ENCODE measurements around the gene SOX30.

- PRO-cap, result no peak
These were observed 25.4 kb downstream of the CYFIP2 start for GRCh38 chr5:157291275-157291817.

DNA sequence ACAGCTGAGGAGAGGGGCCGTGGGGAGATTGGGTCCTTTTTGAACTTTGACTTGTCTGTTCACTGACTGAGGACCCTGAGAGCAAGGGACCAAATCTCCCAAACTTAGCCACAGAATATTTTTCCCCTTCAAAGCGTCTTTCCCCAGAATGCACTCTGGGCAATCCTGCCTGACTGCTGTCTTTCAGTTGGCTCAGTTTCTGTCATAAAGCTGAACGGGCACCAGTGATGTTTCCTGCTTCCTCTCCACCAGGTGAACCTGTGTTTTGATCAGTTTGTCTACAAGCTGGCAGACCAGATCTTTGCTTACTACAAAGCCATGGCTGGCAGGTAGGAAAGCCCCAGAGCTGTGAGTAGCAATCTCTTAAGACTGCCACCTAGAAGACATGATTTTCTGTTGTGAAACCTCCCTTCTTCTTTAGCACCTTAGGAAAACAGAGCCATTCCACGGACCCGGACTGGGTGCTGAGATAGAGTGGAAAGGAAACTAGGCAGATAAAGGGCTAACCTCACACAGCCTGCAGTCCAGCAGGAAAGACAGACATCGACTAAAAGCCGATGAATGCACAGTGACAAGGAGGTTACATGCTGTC lies 17.7 kb downstream of the FNDC9 start:
- PRO-cap, result no peak

GRCh38 chr5:157390264-157391340 lies 45.1 kb upstream of the FNDC9 start:
- PRO-cap, result no peak

- PRO-cap, result no peak
These were observed 18.2 kb downstream of the NIPAL4 start for GRCh38 chr5:157478019-157478892.

- PRO-cap, result no peak
These were observed 19.7 kb downstream of the NIPAL4 start for GRCh38 chr5:157479624-157480164.

DNA sequence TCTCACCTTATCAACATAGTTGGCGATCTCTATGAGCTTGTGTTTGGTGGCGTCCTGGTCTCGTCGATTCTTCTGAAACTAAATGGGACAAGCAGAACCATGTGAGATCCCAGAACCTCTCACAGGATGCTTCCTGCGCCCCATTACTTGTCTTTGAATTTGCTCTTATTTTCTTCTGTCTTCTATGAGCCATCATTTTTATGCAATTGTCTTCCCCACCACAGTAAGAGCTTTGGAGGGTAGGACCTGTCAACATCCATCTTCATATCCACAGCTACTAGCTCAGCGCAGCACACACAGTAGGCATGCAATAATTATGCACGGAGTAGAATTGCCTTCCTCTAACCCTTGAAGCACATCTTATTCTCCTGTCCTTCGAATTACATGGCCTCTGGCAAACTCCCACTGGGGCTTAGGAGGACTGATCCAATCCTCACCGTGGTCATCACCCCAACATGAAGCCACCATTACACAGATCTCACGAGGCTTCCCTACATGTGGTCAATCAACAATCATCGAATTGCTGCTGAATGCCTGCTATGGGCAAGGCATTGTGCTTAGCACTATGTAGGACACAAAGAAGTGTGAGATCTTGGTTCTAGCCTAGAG lies 53.5 kb downstream of the NIPAL4 start:
- PRO-cap, result no peak

GRCh38 chr5:157533099-157533711 lies 42.4 kb downstream of the ADAM19 start:
- PRO-cap, result no peak

- PRO-cap, result no peak
These were observed 27.1 kb downstream of the ADAM19 start for GRCh38 chr5:157548243-157549096.

- PRO-cap, result unidirectional peak, minus-strand start at chr5:157592702
These were observed 17.2 kb upstream of the ADAM19 start for GRCh38 chr5:157592444-157593426.

DNA sequence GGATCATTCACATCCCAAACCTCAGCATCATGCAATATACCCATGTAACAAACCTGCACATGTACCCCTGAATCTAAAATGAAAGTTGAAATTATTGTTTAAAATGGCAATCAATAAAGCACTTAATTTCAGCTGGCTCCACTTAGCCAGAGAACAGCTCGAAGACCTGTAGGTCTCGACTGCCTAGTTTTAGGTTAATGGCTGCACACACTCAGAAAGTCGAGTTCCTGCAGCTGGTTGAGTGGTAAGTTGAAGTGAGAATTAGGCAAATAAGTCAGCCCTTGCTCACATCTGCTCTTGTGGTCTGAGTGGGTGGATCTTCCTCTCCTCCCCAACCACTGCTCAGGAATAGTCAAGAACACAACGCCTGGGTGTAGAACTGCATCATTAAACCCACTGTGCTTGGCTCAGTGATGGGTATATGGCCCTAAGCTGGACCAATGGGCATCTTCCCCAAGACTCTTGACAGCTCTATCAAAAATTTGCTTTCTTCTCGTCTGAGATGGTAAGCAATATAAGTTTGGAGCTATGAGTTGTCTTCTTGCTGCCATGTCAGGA lies 20.9 kb upstream of the ADAM19 start:
- PRO-cap, result no peak

DNA sequence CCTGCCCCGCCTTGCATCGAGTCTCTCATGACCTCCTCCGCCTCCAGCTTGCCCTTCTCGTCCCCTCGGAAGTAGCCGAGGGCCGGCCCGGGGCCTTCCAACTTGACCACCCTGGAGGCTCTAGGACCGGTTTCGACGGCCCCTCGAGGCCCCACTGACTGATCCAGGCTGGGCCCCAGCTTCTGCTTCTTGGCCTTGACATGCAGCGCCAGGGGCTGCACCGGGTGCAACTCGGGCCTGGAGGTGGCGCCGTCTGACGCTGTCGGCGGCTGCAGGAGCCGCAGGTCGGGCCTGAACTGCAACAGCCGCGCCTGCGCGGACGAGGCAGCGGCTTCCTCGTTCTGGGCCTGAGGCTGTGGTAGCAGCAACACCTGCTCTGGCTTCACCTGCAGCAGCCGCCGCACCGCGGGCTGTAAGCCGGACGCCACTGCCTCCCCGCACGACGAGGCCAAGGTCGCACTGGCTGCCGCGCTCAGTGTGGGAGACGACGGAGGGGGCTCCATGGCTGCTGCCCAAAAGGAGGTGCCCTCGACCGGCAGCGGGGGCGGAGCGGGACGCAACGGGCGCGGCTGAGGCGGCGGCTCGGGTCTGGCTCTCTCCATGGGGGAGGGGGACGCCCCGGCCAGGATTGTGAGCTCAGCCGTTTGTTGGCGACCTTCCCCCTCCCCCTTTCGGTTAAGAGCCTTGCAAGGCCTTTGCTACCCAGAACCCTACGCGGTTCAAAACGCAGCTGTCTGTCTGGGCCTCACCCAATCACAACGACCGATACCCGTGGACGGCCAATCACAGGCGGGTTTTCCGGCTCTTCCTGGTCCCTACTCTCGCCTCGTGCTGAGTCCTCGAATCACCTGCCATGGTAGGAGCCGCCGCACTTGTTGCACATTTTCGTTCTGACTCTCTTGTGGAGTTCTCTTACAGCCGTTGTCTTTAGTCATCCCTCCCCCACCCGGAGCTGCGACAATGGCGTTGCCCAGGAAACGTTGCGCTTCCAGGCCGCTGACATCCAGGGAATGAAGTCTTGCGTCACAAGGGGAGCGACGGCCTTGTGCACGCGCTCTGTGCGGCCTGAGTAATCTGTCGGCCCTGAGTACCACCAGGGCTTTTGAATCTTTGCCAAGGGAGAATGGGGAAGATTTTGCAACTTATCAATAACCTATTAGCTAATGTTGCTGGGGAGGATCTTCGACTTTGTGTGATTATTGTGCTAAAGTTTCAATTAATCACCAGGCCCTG lies at the start of gene SOX30:
Gene SOX30 (minus strand): TSS at position 962 of the 1,233 bp plus-strand sequence.
- PRO-cap, result no peak

DNA sequence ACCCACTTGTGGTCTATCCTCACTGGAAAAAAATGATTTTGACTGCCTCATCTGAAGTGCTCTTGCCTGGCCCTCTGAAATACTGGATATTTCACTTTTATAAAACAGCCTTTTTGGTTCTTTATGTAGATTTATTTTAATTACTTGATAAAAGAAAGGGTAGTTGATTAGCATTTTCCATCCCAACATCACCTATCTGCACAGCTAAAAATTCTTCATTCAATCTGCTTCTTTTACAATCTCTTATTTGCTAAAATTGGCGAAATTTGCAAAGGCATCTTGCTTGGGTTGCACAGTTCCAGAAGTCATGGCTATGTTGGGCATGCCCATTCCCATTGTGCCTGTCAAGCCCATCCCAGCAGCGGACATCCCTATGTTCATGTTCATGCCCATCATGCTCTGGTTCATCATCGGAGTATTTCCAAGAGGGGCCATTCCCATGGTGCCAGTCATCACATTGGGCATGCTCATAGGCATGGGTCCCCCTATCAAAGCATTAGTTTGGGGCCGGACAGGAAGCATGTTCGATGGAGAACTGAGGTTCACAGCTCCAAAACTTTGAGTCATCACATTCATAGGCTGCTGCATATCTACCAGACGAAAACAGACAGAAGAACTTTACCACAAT lies 44.0 kb downstream of the LSM11 start:
- PRO-cap, result no peak

DNA sequence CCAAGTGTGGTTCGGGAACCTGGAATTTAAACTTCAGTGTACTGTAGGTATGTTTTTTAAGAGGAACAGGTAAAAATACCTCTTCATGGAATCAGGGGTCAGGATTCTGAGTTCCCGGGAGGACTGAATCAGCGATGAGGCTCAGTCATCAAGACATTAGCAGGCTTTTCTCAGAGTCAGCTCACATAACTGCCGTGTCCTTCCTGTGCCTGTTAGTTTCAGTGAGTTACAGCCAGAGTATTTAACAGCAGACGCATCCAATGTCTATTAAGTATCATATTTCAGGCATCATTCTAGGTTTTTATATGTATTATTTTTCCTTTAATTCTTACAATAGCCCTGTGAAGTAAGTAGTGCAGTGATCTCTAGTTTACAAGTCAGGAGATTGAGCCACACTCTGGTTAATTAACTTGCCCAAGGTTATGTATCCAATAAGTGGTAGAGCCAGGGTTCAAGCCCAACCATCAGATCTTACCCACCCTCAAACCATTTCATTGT lies 260.9 kb upstream of the CLINT1 start:
- PRO-cap, result no peak

DNA sequence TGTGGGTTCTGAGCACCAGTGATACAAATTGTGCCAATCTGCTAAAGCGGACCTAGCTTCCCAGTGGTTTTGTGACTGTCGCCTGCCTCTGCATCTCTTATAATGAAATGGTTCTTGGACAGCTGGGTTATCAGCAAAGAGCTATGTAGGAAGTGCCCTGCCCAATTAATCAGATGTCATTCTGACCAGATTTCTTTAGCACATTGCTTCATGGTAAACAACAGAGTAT lies 448.9 kb upstream of the CLINT1 start:
- PRO-cap, result no peak

DNA sequence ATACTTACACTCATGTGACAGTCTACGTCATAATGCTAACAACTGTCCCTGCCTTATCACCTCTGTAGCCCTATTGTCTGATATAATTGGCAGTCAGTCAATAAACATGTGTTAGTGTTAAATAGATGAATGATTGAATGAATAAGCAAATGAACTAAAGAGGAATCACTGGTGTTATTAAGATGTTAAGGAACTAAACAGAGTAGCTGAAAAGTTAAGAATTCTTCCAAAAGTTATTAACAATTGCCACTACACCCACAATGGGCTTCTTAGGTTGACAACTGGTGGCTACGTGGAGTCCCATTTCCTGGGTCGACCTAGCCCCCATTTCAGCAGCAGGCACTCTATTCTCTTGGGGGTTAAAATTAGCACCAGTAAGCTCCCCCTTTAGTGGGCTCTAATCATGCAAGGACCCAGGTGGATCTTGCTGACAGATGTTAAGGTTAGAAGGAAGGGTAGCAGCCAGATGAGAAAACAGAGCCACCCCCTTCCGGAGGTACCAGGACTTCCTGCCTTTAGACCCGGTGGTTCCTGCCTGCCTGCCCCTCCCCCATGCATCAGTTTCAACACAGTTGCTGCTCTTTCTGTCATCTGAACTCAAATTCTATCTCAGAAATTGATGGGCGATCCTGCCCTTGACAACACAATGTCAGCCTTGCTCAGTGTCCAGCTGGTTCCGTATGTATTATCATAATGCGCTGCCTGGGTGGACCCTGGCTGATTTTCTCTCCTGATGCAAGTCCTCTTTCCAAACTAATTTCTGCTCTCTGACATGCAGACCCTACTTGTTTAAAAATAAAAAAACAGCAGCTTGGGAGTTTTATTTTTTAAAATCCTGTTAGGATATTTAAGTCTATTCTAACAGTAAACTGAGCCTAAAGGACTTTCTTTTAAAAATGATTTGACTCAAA lies 287.4 kb downstream of the EBF1 start:
- PRO-cap, result bidirectional peak, plus-strand start at position 612 of the sequence, minus-strand start at position 426 of the sequence

DNA sequence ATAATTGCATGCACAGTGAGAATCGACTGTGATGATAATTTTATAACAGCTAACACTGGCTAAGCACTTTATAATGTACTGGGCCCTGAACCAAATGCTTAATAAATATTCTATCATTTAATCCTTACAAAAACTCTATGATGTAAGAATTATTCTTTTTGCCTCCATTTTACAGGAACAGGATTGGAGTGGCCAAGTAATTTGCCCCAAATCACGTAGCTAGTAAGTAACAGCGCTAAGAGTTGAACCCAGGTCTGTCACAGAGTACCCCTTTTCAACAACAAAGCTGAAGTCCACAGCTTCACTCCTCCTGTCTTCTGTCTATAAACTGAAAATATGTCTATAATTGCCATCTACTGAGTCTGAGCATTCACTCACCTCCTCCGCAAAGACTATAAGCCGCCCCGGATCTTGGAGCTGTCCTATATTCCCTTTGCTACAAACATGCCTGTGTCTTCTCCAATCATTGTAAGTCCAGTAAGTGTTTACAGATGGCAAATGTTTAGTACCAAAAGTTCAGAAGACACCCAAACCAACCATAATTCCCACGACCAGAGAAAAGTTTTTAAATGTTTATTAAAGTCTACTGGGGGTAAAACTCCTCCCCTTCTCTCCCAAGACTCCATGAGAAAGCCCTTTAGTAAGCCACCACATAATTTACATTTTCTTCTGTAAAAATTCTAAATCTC lies 81.0 kb downstream of the EBF1 start:
- PRO-cap, result no peak

GRCh38 chr5:159097333-159098253 lies 2.1 kb downstream of the EBF1 start:
- PRO-cap, result bidirectional peak, plus-strand start at chr5:159097802, minus-strand start at chr5:159097623; bidirectional peak, plus-strand start at chr5:159097974, minus-strand start at chr5:159097954; bidirectional peak, plus-strand start at chr5:159098042, minus-strand start at chr5:159098007

GRCh38 chr5:159161219-159161779 lies 48.1 kb downstream of the RNF145 start:
- PRO-cap, result no peak

GRCh38 chr5:159186254-159186857 lies 23.0 kb downstream of the RNF145 start:
- PRO-cap, result no peak

GRCh38 chr5:159191902-159192593 lies 17.3 kb downstream of the RNF145 start:
- PRO-cap, result no peak

All from REH cell (cell line).